Mucosa of descending colon (tissue), 1 donor: ENCODE results near the gene NUDT19.

DNA sequence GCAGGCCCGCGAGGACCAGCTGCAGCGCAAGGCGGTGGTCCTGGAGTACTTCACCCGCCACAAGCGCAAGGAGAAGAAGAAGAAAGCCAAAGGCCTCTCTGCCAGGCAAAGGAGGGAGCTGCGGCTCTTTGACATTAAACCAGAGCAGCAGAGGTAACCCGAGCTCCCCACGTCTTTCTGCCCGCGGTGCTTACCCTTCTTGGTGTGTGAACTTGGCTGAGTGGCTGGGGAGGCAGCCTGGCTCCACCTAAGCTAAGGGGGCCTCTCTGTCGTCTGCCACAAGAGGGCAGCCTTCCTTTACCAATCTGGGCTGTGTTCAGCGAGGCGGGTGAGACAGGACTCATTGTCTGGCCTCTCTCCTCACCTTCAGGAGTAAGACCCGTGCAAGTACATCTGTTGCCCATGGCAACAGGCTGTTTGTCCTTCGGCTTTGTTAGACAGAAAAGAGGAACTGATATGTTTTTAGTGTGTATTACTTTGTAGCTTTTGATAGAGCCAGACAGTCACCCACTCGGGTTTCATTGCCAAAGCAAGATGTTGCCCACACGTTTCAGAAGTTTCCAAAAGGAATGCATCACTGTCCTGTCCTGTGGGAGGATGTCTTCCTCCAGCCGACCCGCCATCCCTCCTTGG is 4.5 kb downstream of the POP4 start:
- PRO-cap = no peak

GRCh38 chr19:29969631-29970188 is 27.7 kb downstream of the URI1 start:
- PRO-cap = no peak

GRCh38 chr19:30224431-30225267 is 147.5 kb upstream of the ZNF536 start:
- PRO-cap = no peak

DNA sequence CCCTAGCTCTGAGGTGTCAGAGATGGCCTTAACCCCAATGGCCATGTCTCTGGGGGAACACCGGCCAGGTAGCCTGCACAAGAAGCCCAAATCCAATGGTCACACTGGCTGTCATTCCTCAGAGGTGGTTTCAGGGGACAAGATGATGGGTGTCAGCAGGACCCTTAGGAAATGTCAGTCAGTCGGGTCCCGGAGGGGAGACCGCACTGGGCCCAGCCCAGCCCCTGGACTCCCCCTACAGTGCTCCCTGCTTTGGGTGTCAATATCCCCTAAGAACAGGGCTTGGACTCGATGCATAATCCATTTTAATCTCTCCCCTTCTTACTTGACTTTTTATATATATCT is 32.0 kb upstream of the ZNF536 start:
- PRO-cap = no peak

- PRO-cap = no peak
Measured at GRCh38 chr19:30360737-30361238, 11.4 kb upstream of the ZNF536 start.

DNA sequence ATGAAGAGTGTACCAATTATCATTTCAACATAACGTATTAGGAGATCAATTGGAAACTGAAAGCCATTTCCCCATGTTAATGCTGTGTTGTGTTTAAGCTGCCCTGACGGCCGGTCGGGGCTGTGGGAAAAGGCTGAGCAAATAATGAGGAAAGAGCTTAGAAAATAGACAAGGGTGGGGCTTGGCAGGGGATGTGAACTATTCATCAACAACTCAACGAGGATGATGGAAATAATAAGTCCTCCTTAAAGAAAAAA is 290.4 kb downstream of the ZNF536 start:
- PRO-cap = no peak

GRCh38 chr19:30669341-30670370 is 297.5 kb downstream of the ZNF536 start:
- PRO-cap = no peak

- PRO-cap = no peak
Measured at GRCh38 chr19:30691776-30692973, 320.0 kb downstream of the ZNF536 start.

- PRO-cap = no peak
Measured at GRCh38 chr19:30924706-30925066, 424.6 kb downstream of the TSHZ3 start.

GRCh38 chr19:31023078-31023573 is 326.1 kb downstream of the TSHZ3 start:
- PRO-cap = no peak

GRCh38 chr19:31597710-31598072 is 248.5 kb upstream of the TSHZ3 start:
- PRO-cap = no peak

DNA sequence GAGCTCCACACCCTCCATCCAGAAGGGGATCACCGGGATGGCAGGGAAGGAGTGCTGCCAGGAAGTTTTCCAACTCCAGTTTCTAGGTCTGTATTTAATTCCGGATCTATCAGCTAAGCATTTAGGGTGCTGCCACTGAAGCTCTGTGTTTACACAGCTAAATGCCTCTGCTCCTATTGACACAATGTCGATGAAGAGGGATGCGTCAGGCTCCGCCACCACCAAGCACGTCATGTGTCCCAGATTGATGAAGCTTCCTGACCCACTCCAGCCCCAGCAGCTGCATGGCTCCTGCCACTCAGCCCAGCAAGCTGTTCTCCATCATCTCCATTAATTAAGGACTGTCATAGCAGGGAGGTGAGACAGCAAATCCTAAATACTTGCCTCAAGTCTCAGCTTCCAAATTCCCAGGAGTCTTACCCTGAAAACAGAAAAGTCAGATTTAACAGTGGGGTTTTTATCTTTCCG is 435.2 kb upstream of the ZNF507 start:
- PRO-cap = no peak

DNA sequence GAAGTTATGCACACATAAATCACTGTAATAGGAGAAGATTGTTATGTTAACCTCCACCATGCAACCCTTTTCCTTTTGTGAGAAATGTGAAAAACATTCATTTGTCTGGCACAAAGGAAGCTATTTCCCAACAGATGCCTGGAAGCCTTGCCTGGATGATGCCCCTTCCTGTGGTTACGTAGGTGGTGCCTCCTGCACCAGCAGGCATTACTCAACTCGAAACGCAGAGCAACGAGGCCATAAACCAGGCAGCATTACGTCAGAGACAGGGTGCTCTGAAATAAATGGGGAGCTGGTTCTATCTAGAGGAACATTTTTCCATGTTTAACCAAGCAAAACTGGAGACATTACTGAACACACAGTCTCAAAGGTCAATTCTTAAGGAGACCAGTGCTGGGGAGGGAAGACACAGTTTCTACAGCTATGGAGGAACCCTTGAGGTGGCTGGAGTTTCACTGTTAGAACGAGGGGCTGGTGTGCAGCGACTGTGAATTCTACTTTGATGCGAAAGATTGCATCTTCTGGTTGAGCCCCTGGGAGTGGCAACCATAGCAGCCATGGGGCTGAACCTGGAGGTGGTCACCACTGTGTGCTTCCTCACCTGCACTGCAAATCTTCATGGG is 327.2 kb upstream of the ZNF507 start:
- PRO-cap = no peak

GRCh38 chr19:32270105-32270582 is 75.3 kb upstream of the ZNF507 start:
- PRO-cap = no peak

GRCh38 chr19:32373588-32374256 is 28.3 kb downstream of the ZNF507 start:
- PRO-cap = no peak

DNA sequence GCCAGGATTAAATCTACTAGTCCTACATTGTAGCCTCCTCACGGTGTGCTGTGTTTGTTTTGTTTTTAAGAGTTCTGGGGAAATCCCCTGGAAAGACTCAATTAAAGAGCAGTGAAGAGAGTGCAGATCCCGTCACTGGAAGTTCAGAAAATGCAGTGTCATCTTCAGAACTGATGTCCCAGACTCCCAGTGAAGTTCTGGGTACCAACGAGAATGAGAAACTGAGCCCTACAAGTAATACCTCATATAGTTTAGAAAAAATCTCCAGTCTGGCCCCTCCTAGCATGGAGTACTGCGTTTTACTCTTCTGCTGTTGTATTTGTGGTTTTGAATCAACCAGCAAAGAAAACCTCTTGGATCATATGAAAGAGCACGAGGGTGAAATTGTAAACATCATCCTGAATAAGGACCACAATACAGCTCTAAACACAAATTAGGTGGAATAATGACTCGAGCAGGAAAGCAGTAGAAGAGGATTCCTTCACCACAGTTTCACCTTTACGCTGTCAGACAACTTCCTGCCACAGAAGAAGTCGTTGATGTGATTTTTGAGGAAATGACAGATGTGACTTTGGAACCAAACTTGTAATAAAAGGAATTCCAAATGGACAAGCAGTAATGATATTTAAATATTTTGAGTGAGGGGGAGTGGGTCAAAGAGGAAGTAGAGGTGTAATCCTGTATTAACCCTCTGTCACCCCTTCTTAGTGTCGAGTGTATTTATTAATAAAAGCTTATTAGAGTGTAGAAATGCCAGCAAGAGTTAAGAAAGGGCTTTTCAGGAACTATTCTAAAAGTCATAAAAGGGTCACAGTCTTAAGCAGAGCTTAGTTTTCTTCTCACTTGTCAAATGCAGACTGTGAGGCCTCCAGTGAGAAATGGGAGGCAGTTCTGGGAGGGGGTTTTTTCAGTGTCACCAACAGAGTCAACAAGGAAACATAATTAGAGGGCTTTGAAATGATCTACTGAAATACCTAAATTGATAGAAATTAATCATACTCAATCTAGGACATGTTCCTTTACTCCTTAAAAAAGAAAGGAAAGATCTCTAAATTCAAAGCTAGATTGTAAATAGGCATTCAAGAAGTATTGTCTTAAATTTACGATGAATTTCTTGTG is 22.6 kb upstream of the DPY19L3 start:
- PRO-cap = no peak

DNA sequence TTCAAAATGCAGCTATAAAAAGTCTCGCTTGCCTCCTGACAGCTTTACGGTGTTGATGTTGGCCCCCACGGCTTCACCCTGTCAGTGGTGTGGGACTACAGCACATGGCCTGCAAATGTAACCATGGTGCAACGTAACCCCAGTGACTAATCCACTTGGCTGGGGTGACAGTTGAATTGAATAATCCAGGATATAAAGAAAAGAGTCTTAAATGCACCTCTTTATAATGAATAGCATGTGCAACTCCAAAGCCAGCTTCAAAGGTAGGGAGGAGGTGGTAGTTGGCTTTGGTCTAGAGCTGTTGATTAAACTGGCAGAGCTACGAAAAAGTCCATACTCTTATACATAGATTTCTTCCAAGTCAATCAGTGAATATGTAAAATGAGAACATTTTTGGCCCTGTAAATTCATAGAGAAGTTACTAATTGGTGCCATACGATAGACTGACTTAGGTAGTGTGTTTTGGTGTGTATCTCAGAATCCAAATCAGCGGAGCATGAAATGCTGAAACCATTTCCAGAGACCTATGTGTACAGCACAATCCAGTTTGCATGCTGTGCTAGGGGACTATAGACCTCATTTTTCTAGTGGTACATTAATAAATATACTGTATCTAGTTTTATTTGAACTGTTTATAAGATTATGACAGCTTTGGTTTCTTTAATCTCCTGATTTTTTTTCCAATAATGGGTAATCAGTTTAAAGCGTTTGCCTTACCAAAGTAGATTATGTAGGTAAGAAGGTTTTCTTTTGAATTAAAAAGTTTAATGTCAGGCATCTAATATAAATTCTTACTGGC is 17.2 kb upstream of the DPY19L3 start:
- PRO-cap = no peak

DNA sequence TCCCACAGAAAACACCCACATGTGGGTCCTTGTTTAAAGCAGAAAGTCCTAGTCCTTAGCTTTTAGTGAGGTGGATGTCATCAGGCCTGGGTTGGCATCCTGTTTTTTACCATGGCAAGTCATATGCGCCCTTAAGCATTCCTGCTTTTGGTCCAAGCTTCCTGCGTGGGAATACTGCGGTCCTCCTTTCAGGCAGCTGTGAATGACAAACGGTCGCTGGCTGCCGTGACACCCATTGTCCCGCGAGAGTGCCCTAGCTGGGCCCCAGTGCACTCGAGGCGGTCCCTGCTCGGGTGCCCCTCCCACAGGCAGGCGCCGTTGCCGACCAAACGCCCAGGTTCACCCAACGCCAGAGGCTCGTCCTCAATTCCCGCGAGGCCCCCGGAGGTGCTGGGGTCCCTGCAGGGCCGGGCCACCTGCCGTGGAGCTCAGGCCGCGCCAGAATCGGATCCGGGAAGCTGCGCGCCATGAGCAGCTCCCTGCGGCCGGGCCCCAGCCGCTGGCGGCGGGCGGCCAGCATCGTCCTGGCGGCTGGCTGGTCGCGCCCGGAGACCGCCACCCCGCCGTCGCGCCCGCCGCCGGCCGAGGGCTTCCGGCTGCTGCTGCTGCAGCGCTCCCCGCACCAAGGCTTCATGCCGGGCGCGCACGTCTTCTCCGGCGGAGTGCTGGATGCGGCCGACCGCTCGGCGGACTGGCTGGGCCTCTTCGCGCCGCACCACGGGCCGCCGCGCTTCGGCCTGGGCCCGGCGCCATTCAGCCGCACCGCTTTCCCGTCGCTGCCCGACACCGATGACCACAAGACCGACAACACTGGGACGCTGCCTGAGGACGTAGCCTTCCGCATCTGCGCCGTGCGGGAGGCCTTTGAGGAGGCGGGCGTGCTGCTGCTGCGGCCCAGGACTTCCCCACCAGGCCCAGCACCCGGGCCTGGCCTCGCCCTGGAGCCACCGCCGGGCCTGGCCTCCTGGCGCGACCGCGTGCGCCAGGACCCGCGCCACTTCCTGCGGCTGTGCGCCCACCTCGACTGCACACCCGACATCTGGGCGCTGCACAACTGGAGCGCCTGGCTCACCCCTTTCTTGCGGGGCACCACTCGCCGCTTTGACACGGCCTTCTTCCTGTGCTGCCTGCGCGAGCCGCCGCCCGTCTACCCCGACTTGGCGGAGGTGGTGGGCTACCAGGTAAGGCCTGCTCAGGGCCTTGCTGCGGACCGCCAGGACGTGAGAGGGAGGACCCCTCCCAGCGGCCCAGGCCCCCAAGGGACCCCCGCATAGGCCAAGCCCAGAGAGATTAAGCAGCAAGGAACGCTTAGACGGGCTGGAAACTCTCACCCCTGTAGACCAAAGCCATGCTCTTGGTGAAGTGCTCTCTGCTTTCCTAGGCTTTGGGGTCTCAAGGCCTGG is at the start of gene NUDT19:
Gene NUDT19 (plus strand): TSS at position 328 of the 1,403 bp plus-strand sequence.
- PRO-cap = bidirectional peak, plus-strand start at position 328 of the sequence, minus-strand start at position 200 of the sequence; bidirectional peak, plus-strand start at position 864 of the sequence, minus-strand start at position 791 of the sequence; unidirectional peak, minus-strand start at position 1,041 of the sequence

DNA sequence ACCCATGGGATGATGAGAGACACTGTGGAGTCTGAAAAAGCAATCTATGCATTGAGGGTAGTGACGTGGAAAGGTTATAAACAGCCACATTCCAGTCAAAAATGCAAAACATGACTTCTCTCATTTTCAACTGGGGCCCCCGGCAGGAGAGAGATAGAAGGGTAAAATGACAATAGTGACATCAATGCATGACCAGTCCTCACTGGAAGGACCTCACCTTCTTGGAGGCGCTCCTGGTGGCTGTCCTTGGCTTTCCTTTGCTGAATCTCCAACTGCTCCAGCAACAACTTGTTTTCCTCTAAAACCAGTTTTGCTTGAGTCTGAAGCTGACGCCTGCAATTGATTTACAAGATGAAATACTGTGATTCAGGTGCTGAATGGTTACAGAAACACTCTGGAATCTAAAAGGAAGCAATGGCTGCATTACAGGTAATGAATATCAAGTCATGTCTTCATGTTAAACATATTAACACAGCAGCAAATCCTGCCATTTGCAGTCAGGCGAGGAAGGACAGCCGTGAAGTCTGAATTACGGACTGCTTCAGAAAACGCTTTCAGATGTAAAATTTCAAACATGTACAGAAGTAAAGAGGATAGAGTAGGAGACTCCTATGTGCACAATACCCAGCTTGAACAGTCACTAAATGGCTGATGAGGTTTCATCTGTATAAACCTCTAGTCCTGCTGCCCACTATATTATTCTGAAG is 48.6 kb upstream of the SLC7A9 start:
- PRO-cap = no peak

DNA sequence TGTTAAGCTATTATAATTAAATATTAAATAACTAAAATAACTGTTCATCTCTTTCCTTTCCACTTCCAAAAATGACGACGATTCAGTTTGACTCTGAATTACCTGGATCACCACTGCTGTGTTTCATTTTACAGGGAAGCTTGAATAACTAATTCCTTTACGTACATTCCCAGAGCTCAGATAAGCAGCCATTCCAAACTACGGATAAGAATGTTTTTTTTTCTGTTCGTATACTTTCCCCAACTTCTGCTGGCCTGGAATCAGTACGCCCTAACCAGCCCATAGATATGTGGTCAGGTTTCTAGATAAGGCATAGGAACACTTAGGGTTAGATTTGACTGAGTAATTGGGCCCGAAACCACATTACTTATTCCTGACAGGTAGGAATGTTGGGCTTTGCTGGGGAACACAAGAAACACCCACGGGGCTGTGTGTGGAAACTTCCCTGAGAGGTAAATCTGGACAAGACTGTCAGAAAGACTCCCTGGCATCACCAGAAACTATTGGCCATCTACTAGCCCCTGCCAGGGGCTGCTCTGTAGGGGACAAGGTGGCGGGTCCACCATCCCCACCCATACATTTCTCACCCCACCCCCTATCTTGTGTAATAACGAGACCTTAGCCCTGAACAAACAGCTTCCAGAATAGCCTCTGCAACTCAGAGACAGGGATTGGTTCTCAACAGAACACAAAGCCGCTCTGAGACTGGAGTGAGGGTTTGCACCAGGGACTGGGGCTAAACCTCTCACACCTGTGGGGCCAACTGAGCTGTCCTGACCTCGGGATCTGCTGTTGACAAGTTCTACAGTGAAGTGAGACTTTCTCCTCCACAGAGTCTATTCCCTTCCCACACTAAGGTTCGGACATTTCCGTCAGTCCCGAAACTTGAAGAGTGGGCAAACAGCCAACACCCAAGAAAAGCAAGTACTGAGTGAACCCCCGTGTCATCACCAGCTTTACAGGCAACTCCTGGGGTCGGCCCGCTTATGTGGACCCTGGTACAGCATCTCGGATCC is 15.6 kb downstream of the RHPN2 start:
- PRO-cap = no peak